Stomach (tissue), 7 donors: ENCODE measurements around a stretch of chr13.

DNA sequence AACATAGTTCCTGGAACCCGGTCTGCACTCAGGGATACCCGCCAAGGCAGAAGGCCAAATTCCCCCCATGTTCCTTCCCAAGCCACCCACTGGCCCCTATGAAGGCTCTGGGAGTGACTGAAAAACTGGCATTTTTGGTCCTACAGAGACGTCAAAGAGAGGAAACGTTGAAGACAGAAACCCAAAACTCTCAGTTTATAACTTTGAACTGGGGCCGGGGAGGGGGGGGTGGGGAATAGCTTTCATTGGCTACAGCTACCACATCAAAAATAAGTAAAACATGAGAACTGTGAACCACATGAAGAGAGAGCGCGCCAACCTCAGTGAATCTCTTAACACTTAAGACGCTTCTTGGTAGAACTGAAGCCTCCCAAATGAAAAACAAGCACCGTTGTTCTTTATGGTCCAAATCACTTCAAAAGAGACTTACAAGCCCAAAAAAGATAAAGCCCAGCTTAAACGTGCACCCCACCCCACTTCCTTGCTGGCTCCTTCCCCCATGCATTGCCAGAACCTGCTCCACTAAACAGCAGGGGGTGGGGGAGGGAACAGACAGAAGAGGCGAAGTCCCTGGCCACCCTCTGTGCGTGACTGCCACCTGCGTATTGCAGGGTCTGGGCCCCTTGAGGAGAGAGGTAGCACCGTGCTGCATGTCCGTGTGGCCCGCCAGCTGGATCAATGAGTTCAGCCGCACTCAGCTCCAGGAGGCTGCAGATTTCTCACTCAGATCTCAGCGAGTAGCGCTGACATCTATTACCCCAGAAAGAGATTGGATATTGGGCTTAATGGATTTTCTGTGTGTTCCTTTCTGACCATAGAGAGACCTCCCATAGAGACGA lies 479.1 kb downstream of the FOXO1 start:
- PRO-cap, result unidirectional peak, plus-strand start at position 292 of the sequence
- RAMPAGE, long total RNA, 5 experiments, result no peak in any of the 5 experiments
- RRBS, result no CpG with 5 or more reads among the region's 20 CpGs

DNA sequence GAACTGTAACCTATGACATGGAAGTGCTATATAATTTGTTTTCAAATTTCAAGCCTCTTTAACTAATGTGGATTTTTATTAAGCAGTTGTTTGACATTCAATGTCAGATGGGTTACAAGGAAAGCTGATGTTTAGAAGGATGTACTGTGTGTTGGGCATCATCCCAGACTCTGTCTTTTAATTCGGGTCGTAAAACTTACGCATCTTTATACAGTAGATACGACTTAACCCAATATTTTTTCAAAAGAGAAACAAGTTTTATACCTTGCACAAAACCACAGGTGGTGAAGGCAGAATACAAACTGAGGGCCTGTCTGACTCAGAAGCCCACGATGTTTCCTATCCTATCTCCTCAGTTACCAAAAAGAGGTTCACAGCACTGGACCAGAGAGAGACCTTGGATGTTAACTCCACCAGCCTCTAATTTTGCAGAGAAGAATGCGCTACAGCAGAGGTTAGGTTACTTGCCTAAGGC lies 477.1 kb downstream of the FOXO1 start:
- PRO-cap, result no peak
- RAMPAGE, long total RNA, 5 experiments, result no peak in any of the 5 experiments
- RRBS, result no CpG with 5 or more reads among the region's 6 CpGs

DNA sequence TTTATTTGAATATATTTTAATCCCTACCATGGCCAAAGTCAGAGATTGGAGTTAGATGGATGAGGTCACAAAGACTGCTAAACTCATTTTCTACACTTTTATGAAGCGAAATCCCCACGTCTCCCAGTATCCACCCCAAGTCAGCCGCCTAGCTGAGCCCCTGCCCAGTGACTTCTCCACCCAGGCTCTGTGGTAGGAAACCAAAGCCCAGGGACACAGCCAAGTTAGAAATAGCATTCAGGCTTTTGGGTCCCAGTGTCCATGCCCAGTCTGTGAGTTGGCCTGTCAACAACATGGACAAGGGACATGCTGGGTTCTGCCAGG lies 474.0 kb downstream of the FOXO1 start:
- PRO-cap, result no peak
- RAMPAGE, long total RNA, 5 experiments, result no peak in any of the 5 experiments
- RRBS, result no CpG with 5 or more reads among the region's 3 CpGs

DNA sequence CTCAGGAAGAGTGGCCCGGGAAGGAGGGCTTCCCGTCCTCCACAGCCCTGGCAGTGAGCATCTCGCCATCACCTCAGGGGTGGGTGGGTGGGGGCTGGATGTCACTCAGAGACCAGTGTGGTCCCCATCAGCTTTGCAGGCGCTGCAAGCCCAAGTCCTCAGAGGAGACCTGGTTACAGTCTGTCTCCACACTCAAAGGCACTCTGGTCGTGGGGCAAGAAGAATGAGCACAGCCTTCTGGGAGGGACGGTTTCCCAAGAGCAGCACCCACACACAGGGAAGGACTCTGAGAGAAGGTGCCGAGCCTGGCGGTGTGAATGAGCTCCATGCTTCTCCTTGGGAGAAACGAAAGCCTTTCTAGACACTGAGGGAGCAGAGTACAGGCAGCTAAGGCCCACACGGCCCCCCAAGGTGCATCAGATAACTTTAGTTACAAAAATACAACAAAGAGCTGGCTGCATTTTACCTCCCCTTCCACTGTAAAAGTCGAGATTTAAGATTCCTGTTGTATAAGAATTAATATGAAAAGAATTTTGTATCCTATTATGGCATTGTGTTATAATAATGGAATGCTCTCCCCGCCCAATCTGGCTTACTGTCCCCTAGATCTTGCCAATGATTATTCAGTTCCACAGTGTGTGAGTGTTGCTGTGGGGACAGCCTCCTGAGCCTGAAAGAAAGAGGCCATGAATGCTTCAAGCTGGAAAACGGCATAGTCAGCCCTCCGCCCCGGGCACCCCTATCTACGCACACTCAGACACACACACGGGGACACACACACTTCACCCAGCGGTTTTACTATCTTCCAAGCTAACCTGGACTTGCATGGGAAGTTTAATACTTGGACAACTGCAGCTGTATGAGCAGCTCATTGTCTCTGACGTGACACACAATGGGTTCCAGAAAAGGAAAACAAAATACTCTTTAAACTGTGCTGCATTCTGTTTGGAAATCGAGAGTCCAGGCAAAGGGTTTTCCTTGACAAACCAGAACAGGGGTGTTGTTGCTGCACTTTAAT lies 473.3 kb downstream of the FOXO1 start:
- PRO-cap, result unidirectional peak, plus-strand start at position 626 of the sequence
- RAMPAGE, long total RNA, 5 experiments, result no peak in any of the 5 experiments
- RRBS, result no CpG with 5 or more reads among the region's 20 CpGs

GRCh38 chr13:40313890-40314171 lies 352.6 kb downstream of the FOXO1 start:
- PRO-cap, result no peak
- RAMPAGE, long total RNA, 5 experiments, result no peak in any of the 5 experiments
- RRBS, result no CpG with 5 or more reads among the region's 2 CpGs

DNA sequence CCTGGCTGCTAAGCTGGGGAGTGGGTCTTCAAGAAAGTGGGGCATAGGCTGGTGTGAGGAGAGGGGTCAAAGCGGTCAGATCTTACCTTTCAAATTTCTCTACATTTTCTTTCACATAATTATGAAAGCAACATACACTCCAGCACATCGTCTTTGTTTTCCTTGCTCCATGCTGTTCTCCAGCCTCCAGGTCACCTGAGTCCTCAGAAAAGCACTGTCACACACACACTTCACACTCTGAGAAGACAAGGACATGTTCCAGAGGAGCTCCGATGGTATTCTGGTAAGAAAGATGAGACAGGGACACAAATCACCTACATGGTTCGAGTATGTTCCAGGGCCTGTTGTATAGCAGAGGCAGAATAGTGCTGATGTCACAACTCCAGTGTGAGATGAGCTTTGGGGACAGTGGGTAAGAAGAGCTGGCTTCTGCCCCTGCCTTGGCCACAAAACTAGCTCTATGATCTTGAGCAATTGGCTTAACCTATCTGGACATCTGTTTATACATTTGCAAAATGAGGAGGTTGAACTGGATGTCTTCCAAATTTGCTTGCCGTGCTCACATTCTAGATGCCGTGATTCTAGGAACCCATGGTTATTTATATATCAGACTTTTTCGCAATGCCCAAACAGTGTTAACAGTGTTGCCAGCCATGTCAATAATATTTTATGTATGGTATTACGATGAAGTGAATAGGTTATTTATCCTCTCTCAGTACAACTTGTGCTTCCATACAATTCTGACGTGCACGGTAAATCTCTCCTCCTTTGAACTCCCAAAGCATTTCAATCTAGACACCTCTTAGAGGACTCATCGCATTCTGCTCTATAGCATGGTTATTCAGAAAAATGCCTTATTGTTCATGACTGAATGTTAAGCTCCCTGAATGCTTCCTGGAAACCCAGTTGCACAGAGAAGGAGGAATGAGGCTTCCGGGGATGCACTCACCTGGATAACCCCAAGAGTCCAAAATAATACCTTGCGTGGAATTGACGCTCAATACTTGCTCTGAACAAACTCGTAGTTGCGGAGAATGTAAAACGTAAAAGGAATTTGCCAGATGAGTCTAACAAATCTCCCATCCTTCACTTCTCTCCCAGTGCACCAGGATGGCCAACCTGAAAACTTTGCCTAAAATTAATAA lies 316.0 kb downstream of the FOXO1 start:
- PRO-cap, result no peak
- RAMPAGE, long total RNA, 5 experiments, result no peak in any of the 5 experiments
- RRBS, result no CpG with 5 or more reads among the region's 17 CpGs

DNA sequence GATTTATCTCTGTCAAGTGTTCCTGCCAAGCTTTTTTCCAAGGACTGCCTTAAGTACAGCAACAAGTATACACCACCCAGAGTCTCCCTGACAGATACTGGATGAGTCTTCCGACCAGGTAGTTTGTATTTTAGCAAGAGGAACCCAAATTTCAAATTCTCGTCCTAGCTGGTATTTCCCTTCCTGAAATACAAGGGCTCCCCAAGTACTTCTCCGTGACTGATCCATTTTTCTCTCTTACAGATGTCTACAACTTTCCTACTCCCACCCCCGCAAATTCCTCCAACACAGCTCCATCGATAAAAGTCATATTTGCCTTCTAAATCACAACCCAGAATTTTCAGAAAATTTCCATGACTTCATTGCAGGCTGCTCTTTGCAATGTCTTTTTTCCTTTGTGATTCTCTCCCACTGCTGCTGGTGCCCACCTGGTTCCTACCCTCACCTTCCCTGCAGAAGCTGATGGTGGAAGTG lies 313.3 kb downstream of the FOXO1 start:
- PRO-cap, result no peak
- RAMPAGE, long total RNA, 5 experiments, result no peak in any of the 5 experiments
- RRBS, result no CpG with 5 or more reads among the region's 5 CpGs

DNA sequence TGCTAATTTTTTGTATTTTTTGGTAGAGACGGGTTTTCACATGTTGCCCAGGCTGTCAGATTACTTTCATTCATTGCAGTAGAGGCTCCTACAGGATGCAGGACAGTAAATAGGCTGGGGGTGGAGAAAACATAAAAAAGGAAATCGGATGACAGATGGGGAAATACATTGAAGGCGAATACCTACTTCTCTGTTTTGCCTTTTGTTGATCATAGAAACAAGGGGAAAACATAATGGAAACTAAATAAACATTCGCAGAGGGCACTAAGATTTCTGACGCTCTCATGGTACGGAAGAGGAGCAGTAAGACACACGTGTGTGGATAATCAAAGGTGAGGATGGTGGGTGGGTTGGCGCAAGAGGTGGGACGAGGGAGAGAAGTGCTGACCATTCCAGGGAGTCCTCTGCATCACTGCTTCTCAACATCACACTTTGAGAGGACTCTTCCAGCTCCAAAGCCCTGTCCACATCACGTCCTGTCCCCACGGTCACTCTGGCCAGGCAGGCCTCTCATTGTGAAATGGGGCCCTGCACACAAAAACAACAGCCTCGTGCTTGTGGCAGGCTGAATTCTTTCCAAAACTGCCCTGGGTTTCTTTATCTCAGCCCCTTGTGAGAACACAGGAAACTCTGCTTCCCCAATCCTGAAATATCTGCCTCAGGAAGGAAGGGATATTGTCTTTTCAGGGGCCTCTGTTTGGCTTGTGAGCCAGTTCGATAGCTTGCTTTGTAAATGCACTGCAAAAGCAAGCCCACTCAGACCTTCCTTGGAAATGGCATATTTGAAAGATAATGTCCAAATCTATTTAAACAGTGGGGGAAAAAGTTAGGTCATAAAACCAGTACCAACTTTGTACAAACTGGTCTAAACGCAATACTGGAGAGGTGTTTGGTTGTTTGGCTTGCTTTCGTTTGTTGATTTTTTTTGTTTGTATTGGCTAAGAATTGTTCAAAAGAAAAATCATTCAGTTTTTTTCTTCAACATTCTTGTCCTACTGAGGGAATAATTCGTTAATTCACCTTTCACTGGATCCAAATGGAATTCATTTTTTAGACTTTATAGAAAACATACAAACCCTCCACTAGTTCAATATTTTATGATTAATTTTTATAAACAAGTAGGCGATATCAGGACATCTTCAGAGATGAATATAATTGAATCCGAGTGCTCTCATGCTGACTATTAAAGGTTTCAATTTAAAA lies 188.4 kb downstream of the FOXO1 start:
- PRO-cap, result unidirectional peak, minus-strand start at position 495 of the sequence
- RAMPAGE, long total RNA, 5 experiments, result no peak in any of the 5 experiments
- RRBS, result no CpG with 5 or more reads among the region's 18 CpGs

- PRO-cap, result no peak
- RAMPAGE, long total RNA, 5 experiments, result no peak in any of the 5 experiments
- RRBS, result no CpG with 5 or more reads among the region's 7 CpGs
Observed at GRCh38 chr13:40536636-40537273, 129.7 kb downstream of the FOXO1 start.

GRCh38 chr13:40563023-40564050 lies 103.1 kb downstream of the FOXO1 start:
- PRO-cap, result no peak
- RAMPAGE, long total RNA, 5 experiments, result start-site peak on the minus strand in 1 of 5 experiments, at chr13:40563251-40564162 at its widest, 5 reads per replicate
- RRBS, result no CpG with 5 or more reads among the region's 20 CpGs

- PRO-cap, result no peak
- RAMPAGE, long total RNA, 5 experiments, result start-site peak on the minus strand in 2 of 5 experiments, at chr13:40605650-40605787 at its widest, 7 to 11 reads per replicate
- RRBS, result no CpG with 5 or more reads among the region's 6 CpGs
Observed at GRCh38 chr13:40605519-40606273, 60.7 kb downstream of the FOXO1 start.

GRCh38 chr13:40628461-40629064 lies 37.9 kb downstream of the FOXO1 start:
- PRO-cap, result no peak
- RAMPAGE, long total RNA, 5 experiments, result start-site peak on the minus strand in 1 of 5 experiments, at chr13:40628638-40629050 at its widest, 20 reads per replicate
- RRBS, result no CpG with 5 or more reads among the region's 5 CpGs

GRCh38 chr13:40629759-40630422 lies 36.5 kb downstream of the FOXO1 start:
- PRO-cap, result no peak
- RAMPAGE, long total RNA, 5 experiments, result no peak in any of the 5 experiments
- RRBS, result no CpG with 5 or more reads among the region's 4 CpGs

GRCh38 chr13:40662931-40663783 lies 3.3 kb downstream of the FOXO1 start:
- PRO-cap, result no peak
- RAMPAGE, long total RNA, 5 experiments, result no peak in any of the 5 experiments
- RRBS, result no CpG with 5 or more reads among the region's 4 CpGs

- PRO-cap, result no peak
- RAMPAGE, long total RNA, 5 experiments, result no peak in any of the 5 experiments
- RRBS, result 16% methylated on average over 3 of the region's 13 CpGs
Observed at GRCh38 chr13:40668021-40668815, 1.8 kb upstream of the FOXO1 start.

- PRO-cap, result no peak
- RAMPAGE, long total RNA, 5 experiments, result no peak in any of the 5 experiments
- RRBS, result no CpG with 5 or more reads among the region's 7 CpGs
Observed at GRCh38 chr13:40792443-40793135, 3.2 kb downstream of the SLC25A15 start.

DNA sequence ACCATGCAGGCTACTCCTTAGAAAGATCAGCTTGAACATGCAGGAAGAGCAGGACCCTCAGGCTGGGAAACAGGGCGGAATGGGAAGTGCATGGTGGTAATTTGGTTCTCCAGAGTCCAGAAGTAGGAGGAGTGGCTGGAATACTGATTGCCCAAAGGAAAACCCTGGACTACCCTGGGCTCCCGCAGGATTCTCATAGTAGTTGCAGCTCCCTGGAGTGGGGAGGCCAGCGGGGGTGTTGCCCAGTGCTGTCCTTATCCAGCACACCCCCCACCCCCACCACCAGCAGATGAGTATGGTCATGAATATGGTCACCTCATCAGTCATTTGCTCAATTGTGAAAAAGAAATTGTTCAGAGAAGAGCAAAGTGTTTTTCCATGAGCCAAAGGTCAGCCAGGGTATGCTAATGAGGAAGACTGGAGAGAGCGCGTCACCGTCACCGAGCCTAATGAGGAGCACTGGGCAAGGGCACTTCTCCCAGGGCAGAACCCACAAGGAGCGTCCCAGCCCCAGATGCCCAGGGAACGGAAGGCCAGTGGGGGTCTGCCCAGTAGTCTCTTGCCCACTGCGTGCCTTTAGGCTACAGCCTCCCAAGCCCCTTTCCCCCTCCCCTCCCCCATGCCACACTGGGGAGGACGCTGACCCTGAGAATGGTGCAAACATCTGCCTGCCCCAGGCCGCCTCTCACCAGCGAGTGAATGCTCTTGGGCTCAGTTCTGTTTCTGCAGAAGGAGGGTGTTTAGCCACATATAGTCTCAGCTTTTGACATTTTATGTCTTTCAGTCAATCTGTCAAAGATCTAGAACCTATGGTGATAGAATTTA lies 5.3 kb downstream of the SLC25A15 start:
- PRO-cap, result no peak
- RAMPAGE, long total RNA, 5 experiments, result no peak in any of the 5 experiments
- RRBS, result no CpG with 5 or more reads among the region's 13 CpGs

GRCh38 chr13:40880824-40881165 lies 91.4 kb downstream of the SLC25A15 start:
- PRO-cap, result no peak
- RAMPAGE, long total RNA, 5 experiments, result no peak in any of the 5 experiments
- RRBS, result no CpG with 5 or more reads among the region's 5 CpGs

GRCh38 chr13:40967514-40967961 lies 51.6 kb downstream of the ELF1 start:
- PRO-cap, result no peak
- RAMPAGE, long total RNA, 5 experiments, result no peak in any of the 5 experiments
- RRBS, result no CpG with 5 or more reads among the region's 7 CpGs

DNA sequence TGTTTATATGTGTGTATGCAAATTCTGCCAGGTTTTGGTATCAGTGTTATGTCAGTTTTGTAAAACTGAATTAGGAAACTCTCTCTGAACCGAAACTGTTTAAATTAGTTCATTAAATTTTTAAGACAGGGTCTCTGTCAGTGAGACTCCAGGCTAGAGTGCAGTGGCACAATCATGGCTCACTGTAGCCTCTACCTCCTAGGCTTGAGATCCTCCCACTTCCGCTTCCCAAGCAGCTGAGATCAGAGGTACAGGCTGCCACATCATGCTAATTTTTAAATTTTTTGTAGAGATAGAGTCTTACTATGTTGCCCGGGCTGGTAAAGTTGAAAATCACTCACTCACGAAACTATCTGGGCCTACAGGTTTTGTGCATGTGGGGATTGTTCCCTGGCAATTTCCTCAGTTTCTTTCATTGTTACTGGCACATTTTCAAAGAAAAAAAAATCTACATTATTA lies 49.5 kb downstream of the ELF1 start:
- PRO-cap, result no peak
- RAMPAGE, long total RNA, 5 experiments, result no peak in any of the 5 experiments
- RRBS, result no CpG with 5 or more reads among the region's 4 CpGs